ENCODE measurements around a stretch of chr3.

DNA sequence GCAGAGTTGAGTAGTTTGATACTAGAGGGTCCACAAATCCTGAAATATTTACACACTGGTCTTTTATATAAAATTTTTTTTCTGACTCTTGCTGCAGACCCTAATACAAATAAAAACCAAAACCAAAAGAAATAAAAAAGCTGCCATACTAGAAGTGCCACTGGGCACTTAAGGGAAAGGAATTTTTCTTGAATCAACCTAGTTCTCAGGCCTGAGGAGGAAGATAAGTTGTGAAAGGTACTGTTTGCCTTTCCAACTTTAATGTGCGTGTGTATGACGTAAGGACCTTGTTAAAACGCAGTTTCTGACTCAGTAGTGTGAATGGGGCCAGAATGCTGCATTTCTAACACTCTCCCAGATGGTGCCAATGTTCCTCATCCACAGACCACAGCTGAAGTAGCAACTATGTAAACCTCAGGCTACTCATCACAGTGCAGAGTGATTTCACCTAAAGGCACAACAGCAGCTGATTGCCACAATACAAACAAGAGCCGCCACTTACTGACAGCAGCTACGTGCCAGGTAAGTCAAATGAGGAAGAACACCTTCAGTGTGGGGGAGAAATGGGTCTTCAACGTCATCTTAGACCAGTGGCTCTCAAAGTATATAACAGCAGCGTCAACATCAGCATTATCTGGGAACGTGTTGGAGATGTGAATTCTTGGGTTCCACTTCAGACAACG lies 103.6 kb downstream of the OTOL1 start:
- PRO-cap = no peak
CAGE:
- cytosol, long polyA plus RNA = no peak
- long polyA plus RNA = start-site peak on the plus strand centred at position 378 of the sequence, 117 bp wide, 7 and 9 reads in 2 replicates
- nucleus, long polyA plus RNA = no peak

- PRO-cap = no peak
CAGE:
- cytosol, long polyA plus RNA = no peak
- long polyA plus RNA = no peak
- nucleus, long polyA plus RNA = no peak
Observed at GRCh38 chr3:162195223-162195652, 698.6 kb downstream of the OTOL1 start.

GRCh38 chr3:162411240-162411621 lies 914.6 kb downstream of the OTOL1 start:
- PRO-cap = no peak
CAGE:
- cytosol, long polyA plus RNA = no peak
- long polyA plus RNA = no peak
- nucleus, long polyA plus RNA = no peak

GRCh38 chr3:165572568-165573072 lies 264.6 kb downstream of the BCHE start:
- PRO-cap = no peak
CAGE:
- cytosol, long polyA plus RNA = no peak
- long polyA plus RNA = no peak
- nucleus, long polyA plus RNA = no peak

- PRO-cap = no peak
CAGE:
- cytosol, long polyA plus RNA = no peak
- long polyA plus RNA = no peak
- nucleus, long polyA plus RNA = no peak
Observed at GRCh38 chr3:166283698-166284366, 446.6 kb upstream of the BCHE start.

DNA sequence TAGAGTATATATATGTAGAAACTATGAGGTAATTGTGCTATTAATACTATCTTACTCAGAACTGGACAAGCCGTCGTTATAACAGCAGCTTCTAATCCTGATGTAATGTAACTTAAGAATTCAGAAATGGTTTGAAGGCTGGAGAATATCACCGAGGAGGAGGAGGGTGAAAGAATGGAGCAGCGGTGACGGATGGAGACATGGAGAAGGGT lies 44.2 kb downstream of the GOLIM4 start:
- PRO-cap = no peak
CAGE:
- cytosol, long polyA plus RNA = no peak
- long polyA plus RNA = no peak
- nucleus, long polyA plus RNA = no peak

DNA sequence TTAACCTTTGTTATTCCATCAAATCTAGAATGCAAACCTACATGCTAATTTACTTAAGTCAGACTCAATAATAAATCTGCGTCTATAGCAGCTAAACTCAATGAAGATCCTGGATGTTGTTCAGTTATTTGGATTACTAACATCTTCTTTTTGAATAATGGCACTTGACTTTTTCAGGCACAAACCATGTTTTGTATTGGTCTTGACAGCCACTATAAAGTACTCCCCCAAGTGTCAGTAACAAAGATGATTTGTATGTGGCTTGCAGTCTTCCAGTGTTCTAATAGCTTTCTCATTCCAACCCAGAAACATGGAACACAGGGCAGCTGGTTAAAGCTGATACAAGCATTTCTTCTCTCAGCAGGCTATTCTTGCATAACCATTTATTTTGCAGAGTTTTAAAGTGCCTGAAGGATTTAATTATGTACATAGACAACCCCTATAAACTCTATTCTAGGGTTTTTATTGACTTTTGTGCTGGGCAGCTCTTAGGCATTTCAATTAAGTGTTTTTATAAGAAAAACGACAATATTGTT lies 420.4 kb downstream of the MECOM start:
- PRO-cap = no peak
CAGE:
- cytosol, long polyA plus RNA = no peak
- long polyA plus RNA = no peak
- nucleus, long polyA plus RNA = no peak

GRCh38 chr3:169387746-169388482 lies 275.6 kb downstream of the MECOM start:
- PRO-cap = no peak
CAGE:
- cytosol, long polyA plus RNA = no peak
- long polyA plus RNA = no peak
- nucleus, long polyA plus RNA = no peak

GRCh38 chr3:169454940-169455332 lies 208.6 kb downstream of the MECOM start:
- PRO-cap = no peak
CAGE:
- cytosol, long polyA plus RNA = no peak
- long polyA plus RNA = no peak
- nucleus, long polyA plus RNA = no peak

GRCh38 chr3:169539927-169540821 lies 123.3 kb downstream of the MECOM start:
- PRO-cap = no peak
CAGE:
- cytosol, long polyA plus RNA = no peak
- long polyA plus RNA = no peak
- nucleus, long polyA plus RNA = no peak

GRCh38 chr3:169626697-169627208 lies 36.8 kb downstream of the MECOM start:
- PRO-cap = no peak
CAGE:
- cytosol, long polyA plus RNA = no peak
- long polyA plus RNA = no peak
- nucleus, long polyA plus RNA = no peak

DNA sequence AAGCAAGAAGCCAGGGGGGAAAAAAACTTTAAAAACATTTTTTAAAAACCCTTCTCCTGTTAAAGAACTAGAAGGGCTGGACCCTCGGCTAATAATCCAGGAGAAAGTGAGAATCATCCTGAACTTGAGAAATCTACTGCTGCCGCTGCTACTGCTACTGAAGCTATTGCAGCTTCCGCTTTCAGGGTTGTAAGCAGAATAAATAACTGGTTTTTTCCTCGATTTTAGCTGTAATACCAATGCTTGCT lies 420 bp upstream of the MECOM start:
- PRO-cap = no peak
CAGE:
- cytosol, long polyA plus RNA = no peak
- long polyA plus RNA = no peak
- nucleus, long polyA plus RNA = no peak

DNA sequence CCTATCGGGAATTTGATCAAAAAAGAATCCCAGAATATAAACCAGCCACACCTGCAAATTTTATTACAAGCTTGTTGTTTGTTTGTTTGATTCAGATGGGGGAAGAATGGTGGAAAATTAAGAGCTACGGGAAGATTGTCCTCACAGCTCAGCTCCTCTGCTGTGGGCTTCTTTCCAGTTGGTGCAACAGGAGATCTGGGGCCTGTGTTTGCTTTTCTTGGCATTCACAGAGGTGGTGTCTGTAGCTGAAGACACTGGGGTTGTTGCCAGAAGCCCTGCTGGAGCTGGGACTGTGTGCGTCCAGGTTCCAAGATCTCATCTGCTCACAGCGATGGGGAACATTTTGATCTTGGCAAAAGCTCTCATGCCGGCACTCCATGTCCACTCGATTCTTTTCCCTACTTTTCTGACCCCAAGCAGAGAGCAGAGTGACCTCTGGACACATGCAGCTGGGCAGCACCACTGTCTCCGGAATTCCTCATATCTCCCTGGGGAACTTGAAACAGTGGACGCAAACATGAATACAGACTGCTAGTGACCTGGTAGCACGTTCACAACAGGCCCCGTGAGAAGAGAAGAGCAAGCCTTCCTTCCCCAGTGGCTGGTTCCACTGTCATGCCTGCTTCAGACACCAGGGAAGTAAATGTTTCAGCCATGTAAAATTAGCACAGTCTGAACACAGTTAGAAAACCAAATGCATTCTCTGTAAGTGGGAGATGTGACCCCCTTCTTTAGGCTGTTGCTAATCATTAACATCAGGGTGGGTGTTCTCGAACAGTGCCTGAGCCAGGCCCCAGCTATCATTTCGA lies 36.1 kb upstream of the MECOM start:
- PRO-cap = no peak
CAGE:
- cytosol, long polyA plus RNA = no peak
- long polyA plus RNA = no peak
- nucleus, long polyA plus RNA = no peak

- PRO-cap = no peak
CAGE:
- cytosol, long polyA plus RNA = no peak
- long polyA plus RNA = no peak
- nucleus, long polyA plus RNA = no peak
Observed at GRCh38 chr3:169754544-169755156, 14.7 kb downstream of the ACTRT3 start.

DNA sequence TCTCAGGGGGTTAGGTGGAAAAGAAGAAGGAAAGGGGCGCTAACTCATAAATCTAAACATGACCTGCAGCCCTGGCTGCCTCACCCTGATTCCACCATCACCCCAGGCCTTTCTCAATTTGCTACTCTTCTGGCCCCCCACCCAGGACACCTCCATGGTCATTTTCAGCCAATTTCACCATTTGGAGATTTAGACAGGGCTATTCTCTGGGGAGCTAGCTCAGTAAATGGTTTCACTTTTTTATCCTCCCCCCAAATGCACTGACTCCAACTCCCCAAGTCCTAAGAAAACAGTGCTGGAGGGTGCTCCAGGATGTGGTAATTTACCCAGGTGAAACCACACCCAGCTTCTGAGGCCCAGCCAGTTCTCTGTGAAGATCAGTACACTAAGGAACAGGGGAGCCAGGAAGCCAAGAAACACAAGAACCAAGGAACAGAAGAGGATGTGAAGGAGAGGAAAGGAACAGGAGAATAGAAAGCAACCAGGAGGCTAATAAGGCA lies 1.7 kb upstream of the LRRC31 start:
- PRO-cap = no peak
CAGE:
- cytosol, long polyA plus RNA = no peak
- long polyA plus RNA = no peak
- nucleus, long polyA plus RNA = no peak

GRCh38 chr3:169886638-169886899 lies 16.8 kb upstream of the LRRC31 start:
- PRO-cap = no peak
CAGE:
- cytosol, long polyA plus RNA = no peak
- long polyA plus RNA = no peak
- nucleus, long polyA plus RNA = no peak

DNA sequence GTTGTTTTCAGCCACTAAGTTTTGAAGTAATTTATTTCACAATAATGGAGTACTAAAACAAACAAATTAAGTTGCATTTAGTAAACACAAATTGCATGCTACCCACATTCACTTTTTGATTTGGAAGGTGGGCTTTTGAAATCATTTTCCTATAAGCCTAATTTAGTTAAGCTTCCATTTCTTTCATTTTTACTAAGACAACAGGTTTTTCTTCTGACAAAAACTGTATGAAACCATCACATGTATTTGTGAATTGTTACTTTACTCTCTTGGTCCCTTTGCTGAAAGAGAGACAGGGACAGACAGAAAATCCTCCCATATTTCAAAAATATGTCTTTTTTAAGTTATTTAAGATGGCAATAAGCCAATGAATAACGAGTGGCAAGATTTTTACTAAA lies 26.4 kb upstream of the SEC62 start:
- PRO-cap = no peak
CAGE:
- cytosol, long polyA plus RNA = no peak
- long polyA plus RNA = no peak
- nucleus, long polyA plus RNA = no peak

- PRO-cap = no peak
CAGE:
- cytosol, long polyA plus RNA = no peak
- long polyA plus RNA = no peak
- nucleus, long polyA plus RNA = no peak
Observed at GRCh38 chr3:169954912-169955403, 11.6 kb upstream of the SEC62 start.

DNA sequence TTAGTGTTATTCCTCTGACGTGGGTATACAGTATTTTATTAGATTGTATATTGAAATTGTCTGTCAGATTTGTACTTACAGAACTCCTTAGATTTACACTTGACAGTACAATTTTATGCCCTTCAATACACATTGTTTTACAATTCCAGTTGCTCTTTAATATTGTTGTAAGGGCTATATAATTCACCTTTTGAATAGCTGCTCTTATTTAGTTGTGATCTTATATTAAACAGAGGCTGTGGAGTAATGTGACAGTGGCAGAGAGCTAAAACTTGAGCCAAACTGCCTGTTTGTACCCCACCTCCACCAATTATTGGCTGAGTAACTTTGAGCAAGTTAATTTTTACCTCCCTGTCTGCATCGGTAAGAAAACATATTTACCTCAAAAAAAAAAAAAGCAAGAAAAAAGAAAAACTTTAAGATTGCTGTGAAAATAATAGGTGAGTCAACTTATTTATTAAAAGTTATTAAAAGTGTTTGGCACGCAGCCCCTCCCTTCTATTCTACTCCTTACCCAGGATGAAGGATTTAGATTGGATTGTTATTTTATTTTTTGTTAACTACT lies 1.6 kb downstream of the SEC62 start:
- PRO-cap = no peak
CAGE:
- cytosol, long polyA plus RNA = no peak
- long polyA plus RNA = no peak
- nucleus, long polyA plus RNA = no peak

DNA sequence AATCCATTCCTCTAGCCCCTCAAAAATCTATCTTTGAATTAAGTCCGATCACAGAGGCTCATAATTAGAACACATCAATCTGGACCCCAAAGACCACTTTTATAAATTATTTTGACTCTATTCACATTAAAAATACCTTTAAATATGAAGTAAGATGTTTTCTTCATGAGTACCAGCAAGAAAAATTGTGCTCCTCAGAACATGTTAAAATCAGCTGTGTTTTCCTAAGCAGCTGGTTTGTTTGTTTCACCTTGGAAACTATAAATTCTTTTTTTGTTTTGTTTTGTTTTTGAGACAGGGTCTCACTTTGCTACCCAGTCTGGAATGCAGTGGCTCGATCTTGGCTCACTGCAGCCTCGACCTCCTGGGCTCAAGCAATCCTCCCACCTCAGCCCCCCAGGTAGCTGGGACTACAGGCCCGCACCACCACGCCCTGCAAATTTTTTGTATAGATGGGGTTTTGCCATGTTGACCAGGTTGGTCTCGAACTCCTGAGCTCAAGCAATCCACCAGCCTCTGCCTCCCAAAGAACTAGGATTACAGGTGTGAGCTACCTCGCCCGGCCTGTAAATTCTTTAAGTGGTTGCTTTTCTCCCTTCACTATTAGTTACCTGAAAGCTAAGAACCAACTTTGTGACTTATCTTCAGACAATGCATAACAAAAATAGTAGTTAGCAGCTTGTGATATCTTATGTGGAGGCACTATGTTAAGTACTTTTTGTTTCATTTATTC lies 40.0 kb downstream of the PHC3 start:
- PRO-cap = no peak
CAGE:
- cytosol, long polyA plus RNA = no peak
- long polyA plus RNA = no peak
- nucleus, long polyA plus RNA = no peak

All from A549 (cell line).